Camera-type eye (tissue), 1 donor: ENCODE measurements around a stretch of chr14.

GRCh38 chr14:31950773-31951092 is 126.4 kb upstream of the ARHGAP5 start:
- RAMPAGE, long total RNA = no peak

DNA sequence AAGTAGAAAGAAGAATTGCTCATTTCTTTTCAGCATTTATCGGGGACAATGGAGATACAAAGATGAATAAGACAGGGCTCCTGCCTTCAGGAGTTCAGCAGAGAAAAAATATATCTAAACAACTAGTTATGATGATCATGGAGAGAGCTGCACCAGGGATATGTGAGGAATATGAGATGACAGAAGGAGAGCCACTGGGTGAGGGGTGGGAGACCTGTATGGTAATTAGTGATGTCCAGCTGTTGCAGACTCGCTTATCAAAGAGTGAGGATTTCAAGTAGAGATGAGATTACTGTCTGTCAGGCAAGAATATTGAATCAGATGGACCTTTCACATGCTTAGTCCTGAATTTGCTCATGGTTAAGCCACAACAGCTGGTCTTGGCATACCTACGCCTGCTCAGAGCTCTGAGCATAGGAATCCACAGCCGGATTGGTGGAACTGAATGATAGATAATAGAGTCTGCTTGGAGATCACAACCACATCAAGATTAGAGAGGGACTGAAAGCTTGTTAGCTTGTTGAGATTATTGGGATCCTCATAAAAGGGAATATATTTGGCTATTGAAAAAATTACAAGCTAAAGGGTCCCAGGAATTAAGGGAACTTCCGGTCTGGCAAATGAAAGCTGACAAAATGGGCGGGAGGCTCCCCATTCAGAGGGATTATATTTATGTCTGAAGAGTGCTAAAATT is 115.2 kb upstream of the ARHGAP5 start:
- RAMPAGE, long total RNA = no peak

DNA sequence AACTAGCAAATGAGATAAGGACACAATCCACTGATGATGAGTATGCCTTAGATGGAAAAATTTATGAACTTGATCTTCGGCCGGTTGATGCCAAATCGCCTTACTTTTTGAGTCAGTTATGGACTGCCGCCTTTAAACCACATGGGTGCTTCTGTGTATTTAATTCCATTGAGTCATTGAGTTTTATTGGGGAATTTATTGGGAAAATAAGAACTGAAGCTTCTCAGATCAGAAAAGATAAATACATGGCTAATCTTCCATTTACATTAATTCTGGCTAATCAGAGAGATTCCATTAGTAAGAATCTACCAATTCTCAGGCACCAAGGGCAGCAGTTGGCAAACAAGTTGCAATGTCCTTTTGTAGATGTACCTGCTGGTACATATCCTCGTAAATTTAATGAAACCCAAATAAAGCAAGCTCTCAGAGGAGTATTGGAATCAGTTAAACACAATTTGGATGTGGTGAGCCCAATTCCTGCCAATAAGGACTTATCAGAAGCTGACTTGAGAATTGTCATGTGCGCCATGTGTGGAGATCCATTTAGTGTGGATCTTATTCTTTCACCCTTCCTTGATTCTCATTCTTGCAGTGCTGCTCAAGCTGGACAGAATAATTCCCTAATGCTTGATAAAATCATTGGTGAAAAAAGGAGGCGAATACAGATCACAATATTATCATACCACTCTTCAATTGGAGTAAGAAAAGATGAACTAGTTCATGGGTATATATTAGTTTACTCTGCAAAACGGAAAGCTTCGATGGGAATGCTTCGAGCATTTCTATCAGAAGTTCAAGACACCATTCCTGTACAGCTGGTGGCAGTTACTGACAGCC is 15.6 kb downstream of the ARHGAP5 start:
- RAMPAGE, long total RNA = no peak

- RAMPAGE, long total RNA = no peak
Observed at GRCh38 chr14:32426894-32427572, 97.9 kb downstream of the AKAP6 start.

- RAMPAGE, long total RNA = no peak
Observed at GRCh38 chr14:32428121-32428714, 99.1 kb downstream of the AKAP6 start.

- RAMPAGE, long total RNA = no peak
Observed at GRCh38 chr14:32457541-32457822, 128.4 kb downstream of the AKAP6 start.

- RAMPAGE, long total RNA = no peak
Observed at GRCh38 chr14:32708879-32709423, 229.7 kb upstream of the NPAS3 start.

DNA sequence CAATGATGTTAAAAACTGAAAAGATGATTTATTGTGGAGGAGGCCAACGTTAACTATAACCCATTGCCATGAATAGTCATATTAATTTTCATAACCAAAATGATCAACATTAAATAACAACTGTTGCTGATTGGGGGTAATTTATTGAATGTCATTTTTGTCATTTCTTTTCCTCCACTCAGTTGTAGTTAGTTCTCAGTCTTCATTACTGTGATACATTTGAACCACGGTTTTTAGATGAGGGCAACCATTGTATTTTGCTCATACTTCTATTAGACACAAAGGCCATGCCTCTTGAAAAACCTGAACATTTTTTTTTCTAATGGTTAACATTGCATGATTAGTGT is 105.4 kb downstream of the NPAS3 start:
- RAMPAGE, long total RNA = no peak

- RAMPAGE, long total RNA = no peak
Observed at GRCh38 chr14:33940513-33941012, 10.3 kb downstream of the EGLN3 start.

DNA sequence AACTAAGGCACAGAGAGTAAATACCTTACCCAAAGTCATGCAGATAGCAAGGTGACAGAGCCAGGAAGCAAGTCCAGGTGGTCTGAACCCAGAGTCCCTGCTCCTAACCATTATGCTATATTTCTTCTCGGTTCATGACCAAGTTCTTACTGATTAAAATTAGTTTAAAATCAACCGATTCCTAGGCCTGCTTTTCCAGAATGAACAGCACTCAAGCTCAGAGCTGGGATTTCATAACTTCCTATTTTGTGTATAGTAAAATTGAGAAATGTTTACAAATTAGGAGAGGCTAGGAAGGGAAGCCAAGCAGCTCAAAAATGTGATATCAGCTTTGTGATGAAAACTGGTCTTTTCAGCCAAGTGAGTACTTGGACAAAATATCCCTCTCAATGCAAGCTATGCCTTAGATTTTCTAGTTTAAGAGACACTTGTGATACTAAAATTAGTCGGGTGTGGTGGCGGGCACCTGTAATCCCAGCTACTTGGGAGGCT is 85.6 kb upstream of the EGLN3 start:
- RAMPAGE, long total RNA = no peak

DNA sequence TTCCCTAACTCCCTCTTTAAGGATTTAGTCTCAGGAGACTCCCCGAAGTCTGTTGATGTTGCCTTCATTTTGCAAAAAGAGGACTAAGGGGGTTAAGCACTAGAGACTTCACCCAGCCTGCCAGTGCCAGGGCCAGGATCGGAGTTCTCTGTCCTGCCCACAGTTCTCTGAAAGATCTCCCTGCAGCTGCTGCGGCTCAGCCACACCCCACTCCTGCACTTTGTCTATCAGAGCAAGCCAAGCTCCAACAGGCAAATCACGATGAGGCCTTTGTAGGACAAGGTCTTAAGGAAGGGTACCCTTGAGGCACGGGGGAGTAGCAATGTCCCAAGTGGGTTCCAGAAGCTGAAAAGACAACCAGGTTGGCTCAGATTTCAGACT is 148.8 kb upstream of the EGLN3 start:
- RAMPAGE, long total RNA = no peak

GRCh38 chr14:34505820-34506472 is 33.6 kb downstream of the EAPP start:
- RAMPAGE, long total RNA = no peak

DNA sequence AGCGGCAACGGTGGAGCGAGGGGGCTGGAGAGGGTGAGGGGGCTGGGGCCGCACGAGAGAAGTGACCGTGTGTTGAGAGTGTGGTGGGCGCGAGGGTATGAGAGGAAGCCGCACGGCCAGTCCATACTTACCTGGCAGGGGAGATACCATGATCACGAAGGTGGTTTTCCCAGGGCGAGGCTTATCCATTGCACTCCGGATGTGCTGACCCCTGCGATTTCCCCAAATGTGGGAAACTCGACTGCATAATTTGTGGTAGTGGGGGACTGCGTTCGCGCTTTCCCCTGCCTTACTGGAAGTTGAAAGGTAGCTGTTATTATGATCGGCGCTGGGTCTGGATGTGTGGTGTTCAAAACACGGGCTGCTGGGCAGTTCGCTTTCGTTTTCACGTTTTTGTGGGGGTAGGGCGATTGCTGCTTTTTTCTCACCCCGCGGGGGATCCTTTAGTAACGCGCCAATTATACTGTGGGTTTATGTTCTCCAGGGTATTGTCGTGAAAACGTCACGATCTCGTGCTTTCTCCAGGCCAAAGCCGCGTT is 7.2 kb upstream of the EAPP start:
- RAMPAGE, long total RNA = no peak

DNA sequence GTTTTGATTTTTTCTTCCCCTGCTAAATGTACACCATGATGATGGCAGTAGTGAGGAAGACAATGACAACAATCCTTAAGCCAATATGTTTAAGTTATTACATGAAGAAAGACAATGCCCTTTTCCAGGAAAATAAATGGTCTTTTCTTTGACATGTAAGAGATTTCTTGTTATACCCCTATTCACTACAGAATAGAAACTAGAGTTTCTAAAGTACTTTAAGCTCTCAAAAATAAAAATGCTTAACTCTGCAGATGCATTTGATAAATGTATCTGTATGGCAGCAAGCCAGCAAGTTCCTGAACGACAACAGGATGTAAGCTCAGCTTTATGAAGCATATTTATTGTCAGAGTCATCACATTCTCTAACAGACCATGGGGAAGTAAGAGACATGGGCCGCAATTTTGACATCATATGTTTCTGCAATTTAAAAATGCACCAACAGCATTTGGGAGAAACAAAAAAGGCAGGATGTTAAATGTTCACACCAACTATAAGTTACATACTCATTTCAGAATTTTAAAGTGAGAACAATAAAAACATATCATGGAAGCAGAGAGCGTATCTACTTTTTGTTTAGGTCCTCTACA is 36.1 kb upstream of the SNX6 start:
- RAMPAGE, long total RNA = no peak

GRCh38 chr14:34680805-34681404 is 33.5 kb downstream of the CFL2 start:
- RAMPAGE, long total RNA = no peak

DNA sequence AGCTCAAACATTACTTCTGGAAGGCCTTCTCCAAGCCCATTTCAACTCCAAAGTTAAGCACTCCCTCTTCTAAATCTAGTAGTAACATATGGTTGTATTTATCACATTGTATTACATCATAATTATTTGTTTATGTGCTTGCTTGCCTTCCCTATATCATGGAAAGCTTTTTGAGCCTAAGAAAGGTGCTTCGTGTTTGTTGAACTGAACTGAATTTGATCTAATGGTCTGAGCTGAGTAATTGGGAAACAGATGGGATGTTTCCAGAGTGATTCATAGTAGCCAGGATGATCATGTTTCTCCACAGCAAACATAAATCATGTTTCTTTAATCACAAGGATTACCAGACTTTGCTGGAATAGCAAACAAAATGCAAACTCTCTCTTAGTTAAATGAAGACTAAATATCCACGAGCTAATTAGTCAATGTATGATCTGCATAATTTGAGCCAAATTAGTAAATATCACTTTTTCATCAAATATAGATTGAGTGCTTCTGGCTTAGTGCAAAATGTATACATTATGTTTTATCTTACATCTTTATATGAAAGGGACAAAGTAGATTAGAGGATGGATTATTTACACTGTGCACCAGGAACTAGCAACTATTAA is 14.2 kb downstream of the CFL2 start:
- RAMPAGE, long total RNA = no peak

DNA sequence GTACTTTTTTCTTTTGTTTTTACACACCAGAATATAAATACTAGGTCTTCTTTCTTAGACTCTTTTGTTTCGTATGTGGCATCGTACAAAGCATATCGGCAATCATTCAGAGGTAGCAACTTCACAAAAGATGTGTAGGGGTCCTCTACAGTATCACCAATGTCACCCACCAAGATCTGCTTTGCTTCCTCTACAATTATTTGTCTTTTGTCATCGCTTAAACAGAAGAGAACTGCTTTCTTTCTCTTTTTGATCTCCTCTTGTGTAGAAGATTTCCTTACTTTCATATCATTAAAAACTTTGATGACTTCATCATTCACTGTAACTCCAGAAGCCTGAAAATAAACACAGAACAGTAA is 1.2 kb downstream of the CFL2 start:
- RAMPAGE, long total RNA = no peak

- RAMPAGE, long total RNA = no peak
Observed at GRCh38 chr14:34781170-34782037, 67.0 kb upstream of the CFL2 start.

DNA sequence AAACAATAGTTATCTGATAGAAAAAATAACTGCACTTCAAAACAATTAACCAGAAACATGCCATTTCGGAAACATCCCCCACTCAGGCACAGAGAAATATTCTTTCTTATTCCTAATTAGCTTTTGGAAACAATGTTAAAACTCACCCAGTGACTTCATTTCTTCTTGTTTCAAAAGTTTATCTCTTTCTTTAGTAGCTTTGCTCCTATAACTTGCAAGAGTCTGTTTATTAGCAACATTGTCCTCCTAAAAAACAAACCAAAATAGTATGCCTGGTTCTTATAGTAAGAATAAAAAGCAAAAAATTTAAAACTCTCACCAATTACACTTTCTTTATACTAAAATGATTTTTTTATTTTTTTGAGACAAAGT is 74.2 kb downstream of the BAZ1A start:
- RAMPAGE, long total RNA = no peak

DNA sequence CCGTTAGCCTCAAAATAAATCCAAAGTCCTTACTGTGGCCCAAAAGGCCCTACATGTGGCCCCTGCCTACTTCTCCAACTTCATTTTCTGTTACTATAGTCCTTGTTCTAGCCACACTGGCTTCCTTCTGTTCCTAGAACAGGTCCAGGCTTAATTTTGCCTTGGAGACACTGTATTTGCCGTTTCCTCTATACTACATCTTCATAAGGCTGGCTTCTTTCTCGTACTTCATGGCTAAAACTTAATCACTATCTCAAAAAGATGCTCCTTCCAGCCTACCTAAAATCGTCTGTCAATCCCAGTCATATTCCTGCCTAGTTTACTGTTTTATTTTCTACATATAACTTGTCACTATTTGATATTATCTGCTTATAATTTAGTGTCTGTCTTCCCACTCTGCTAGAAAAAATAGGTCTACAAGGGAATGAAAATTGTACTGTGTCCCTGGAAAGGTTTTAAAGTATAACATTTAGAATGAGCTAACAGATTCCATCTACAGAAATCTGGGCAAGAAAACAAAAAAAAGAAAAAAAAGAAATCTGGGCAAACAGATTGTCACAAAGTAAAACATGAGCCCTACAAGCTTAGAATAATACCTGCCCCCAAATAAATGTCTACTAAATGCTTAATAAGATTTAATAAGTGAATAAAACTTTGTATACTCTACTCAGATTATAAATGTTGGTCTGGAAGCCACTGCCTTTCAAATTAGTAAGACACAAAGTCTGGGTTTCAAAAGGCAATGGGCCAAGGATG is 18.5 kb downstream of the PPP2R3C start:
- RAMPAGE, long total RNA = no peak